A375 (cell line): Measurements from ENCODE around the gene PAK2.

- RAMPAGE, long total RNA, result no peak
Observed at GRCh38 chr3:195614742-195615017, 30.9 kb upstream of the APOD start.

GRCh38 chr3:195644708-195645743 lies 61.3 kb upstream of the APOD start:
- RAMPAGE, long total RNA, result no peak

DNA sequence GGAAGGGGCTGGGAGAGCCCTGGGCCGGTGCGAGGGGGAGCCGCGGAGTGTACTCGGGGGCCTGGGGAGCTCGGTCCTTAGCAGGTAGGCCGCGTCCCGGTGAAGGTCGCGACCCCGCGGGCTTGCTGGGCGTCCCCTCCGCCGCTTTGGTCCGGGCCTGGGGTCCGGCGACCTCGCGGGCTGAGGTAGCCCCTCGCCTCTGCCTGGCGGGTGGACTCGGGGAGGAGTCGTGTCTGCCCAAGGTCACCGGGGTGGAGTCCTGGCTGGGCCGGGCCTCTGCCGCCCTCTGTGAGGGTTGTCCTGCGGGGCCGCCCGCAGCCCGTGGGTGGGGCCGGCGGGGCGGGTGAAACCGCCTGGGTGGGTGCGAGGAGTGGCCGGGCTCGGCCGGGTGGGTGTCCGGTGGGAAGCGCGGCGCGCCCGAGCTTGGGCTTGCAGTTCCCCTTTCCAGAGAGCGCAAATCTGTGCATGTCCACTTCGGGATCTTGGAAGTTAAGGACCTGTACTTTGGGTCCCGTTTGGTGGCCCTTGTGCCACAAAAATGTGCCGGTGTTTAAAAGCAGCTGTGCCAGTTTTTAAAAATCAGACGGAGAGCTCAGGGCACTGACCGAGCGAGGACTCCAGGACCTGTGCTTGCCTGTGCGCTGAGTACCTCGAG lies 62.4 kb upstream of the MUC20 start:
- RAMPAGE, long total RNA, result no peak

GRCh38 chr3:195715820-195716410 lies 4.9 kb upstream of the MUC20 start:
- RAMPAGE, long total RNA, result no peak

- RAMPAGE, long total RNA, result no peak
Observed at GRCh38 chr3:195727205-195727781, 6.5 kb downstream of the MUC20 start.

- RAMPAGE, long total RNA, result no peak
Observed at GRCh38 chr3:195801636-195802723, 9.7 kb downstream of the MUC4 start.

DNA sequence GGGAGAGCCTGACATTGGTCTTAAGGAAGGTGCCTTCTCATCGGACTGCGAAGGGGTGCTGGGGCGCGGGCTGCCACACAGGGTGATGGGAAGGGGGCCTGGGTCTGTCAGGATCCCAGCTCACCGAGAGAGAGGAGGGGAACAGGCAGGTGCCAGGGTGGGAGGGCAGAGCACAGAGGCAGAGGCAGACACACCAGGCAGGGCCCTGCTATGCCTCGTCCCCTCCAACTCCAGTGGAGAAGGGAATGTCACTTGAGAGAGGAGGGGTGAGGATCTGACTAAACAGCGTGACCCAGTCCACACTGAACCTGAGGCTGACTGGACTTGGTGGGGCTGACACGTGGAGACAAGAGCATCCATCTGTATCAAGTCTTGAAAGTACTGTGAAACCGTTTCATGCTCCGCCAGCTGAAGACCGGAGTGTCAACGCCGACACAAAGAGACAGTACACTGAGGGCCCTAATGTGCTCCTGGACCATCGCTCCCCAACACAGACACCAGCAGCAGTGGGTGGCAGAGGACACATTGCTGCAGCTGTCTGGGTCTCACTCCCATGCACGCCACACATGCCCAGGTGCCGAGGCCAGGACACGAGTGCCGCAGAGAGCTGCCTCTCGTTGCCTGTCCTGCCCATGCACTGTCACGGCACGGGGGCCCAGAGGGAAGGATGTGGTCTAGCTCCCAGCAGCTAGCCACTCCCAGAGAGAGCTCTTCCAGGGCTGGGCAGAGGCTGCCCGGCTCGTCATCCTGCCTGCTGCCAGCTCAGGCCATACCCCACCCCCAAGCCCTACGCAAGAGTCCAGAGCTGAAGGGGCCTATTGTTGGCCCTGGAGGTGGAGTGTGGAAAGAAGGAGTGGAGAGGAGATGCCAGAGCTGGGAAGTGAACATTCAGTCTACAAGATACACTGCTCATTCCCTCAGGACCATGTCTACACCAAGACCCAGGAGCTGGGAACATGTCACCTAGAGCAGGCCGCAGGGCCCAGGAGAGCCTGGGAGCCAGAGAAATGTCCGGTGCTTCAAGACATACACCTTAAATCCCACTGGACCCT lies 7.9 kb downstream of the TNK2 start:
- RAMPAGE, long total RNA, result no peak

DNA sequence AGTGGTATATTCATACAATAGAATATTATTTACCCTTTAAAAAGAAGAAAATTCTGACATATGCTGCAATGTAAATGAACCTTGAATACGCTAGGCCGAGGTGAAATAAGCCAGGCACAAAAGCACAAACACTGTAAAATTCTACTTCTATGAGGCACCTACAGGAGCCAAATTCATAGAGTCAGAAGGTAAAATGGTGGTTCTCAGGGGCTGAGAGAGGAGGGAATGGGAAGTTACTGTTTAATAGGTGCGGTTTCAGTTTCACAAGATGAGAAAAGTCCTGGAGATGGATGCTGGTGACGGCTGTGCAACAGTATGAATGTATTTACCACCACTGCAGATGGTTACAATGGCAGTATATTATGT lies 4.1 kb downstream of the TNK2 start:
- RAMPAGE, long total RNA, result no peak

DNA sequence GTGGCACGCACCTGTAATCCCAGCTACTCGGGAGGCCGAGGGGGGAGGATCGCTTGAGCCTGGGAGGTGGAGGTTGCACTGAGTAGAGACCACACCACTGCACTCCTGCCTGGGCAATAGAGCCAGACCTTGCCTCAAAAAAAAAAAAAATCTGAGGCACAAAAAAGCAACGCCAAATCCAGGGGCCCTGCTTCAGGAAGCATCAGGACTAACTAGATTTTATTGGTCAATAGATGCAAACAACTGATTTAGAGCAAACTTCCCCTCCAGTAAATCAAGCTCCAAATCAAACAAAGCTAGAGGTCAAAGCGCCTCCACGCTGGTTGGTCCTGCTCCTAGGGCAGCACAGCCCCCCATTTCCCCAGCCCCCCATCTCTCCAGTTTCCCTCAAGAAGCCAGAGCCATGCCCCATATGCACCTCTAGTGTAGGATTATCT lies 3.0 kb upstream of the TNK2 start:
- RAMPAGE, long total RNA, result no peak

DNA sequence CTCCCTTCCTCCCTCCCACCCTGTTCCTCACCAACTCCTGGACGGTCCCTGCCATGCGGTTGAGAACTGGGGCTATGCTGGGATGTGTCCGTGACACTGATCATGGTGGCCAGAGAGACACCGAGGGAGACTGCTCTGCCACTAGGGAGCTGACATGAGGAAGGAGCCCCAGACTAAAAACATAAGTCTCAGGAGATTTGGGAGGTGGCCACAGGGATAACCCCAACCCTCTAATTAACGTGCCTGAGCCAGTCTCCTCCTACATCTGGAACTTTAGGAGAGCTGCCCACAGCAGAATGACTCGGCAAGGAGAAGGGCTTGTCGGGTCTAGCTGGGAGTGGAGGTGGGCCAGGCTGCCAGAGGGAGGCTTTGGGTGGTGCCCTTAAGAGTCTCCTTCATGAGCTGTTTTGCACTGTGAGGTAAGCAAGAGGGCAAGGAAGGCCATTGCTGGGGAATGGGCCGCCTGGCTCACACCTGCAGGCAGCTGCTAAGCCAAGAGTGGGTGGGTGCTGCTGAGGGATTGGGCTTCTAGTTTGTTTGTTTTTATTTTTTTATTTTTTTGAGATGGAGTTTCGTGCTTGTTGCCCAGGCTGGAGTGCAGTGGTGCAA lies 3.5 kb upstream of the TNK2 start:
- RAMPAGE, long total RNA, result no peak

DNA sequence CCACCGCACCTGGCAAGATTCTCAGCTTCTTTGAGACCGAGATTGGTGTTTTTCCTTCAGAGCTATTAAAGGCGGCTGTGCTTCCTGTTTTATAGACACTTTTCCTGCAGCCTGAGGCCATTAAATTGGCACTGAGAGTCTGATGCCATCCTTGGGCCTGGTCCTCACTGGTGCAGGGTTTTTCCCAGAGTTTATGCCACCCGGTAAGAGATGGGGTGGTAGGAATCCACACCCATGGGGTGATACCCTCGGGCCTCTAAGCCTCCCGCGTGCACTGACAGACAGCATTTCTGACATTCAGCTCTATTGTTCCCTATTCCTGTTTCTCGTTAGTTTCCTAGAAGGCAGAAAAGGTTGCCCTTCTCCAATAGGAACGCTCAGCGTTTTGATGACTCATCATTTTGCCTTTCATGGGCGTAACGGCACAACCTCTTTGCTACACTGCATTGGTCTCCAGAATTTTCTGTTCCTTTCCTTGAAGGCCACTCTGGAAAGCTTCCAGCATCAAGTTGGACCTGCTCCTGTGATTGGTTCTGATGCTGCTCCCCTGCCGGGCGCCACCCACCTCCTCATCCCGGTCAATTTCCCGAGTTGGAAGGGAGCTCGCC lies 12.9 kb upstream of the TNK2 start:
- RAMPAGE, long total RNA, result no peak

GRCh38 chr3:195933020-195933672 lies 24.8 kb upstream of the TNK2 start:
- RAMPAGE, long total RNA, result no peak

GRCh38 chr3:196115624-196116215 lies 33.8 kb upstream of the TFRC start:
- RAMPAGE, long total RNA, result no peak

GRCh38 chr3:196407045-196407607 lies 25.1 kb downstream of the UBXN7 start:
- RAMPAGE, long total RNA, result no peak

GRCh38 chr3:196611692-196612644 lies 27.5 kb upstream of the NRROS start:
- RAMPAGE, long total RNA, result no peak

DNA sequence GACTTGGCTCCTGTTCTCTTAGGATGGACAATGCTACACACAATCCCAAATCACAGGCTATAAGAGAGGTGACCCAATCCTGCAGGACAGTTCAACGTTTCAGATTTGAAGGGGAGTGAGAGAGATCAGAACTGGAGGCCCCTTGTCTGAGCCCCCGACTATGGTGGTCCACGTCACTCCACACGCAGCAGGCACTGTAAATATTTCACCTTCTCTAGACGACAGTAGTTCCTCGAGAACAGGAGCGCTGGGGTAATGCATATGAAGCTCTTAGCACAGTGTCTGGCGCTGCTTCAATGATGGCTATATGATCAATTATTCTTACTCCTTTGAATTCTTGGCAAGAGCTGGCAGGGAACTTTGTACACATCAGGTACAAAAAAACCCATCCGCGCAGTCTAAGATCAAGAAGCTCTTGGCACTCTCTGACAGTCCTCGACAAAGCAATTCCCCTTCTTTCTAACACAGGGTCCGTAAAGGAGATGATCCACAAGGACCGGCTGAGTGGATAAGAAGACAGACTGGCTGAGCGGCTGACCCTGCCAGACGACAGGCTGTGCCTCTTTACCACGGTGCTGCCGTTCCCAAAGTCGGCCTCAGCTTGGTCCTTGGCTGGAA lies 562 bp upstream of the NRROS start:
- RAMPAGE, long total RNA, result no peak

GRCh38 chr3:196711547-196711741 lies 606 bp downstream of the CEP19 start:
- RAMPAGE, long total RNA, result no peak

GRCh38 chr3:196739498-196740128 lies at the start of gene PAK2:
Gene PAK2, plus strand, starts transcription at chr3:196739857.
- RAMPAGE, long total RNA, result no peak

- RAMPAGE, long total RNA, result no peak
Observed at GRCh38 chr3:196740129-196740827, 621 bp downstream of the PAK2 start.

DNA sequence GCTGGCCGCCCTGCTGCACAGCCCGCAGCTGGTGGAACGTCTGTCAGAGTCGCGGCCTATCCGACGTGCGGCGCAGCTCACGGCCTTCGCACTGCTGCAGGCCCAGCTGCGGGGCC lies 118 bp downstream of the NCBP2AS2 start:
- RAMPAGE, long total RNA, result no peak